GM23248 (cell line): ENCODE data around the genes TTC39B and ADAMTSL1.

- RAMPAGE, long total RNA: no peak
Measured at GRCh38 chr9:14086195-14086866, 227.6 kb downstream of the NFIB start.

GRCh38 chr9:14192426-14192871 lies 121.5 kb downstream of the NFIB start:
- RAMPAGE, long total RNA: no peak

- RAMPAGE, long total RNA: no peak
Measured at GRCh38 chr9:14304210-14304679, 9.7 kb downstream of the NFIB start.

DNA sequence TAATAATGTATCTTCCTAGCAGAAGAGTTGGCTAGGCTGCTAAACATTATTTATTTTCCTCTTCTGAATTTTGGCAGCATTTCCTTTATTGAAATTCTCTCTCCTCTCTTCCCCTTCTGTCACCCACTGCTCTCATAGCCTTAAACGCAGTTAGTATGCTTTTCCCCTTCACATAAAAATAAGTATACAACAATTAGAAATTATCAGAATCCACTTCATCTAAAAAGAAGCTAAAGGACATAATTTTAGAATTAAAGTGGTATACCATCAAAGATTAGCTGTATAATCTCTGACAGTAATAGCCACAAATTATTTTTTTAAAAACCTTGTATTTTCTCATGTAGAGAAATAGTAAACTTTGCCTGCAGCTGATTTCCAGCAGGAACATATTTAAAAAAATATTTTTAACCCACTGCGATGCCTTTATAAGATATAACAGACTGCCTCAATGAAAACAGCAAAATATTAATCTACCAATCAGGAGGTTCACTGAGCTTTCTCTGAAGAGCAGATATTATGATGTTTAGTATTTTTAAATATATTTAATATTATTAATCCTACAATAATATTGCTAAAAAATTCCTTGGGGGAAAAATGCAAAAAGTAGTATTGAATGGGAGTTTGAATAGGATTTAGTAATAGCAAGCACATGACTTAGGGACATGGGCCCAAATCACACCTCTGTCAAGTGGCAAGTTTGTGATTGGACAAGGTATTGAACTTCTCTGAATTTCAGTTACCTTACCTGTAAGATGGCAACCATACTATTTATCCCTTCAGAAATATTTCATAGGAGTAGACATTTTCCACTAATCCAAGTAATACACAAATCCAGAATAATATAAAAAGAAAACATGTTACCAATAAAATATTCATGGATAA lies 42.2 kb downstream of the ZDHHC21 start:
- RAMPAGE, long total RNA: no peak

DNA sequence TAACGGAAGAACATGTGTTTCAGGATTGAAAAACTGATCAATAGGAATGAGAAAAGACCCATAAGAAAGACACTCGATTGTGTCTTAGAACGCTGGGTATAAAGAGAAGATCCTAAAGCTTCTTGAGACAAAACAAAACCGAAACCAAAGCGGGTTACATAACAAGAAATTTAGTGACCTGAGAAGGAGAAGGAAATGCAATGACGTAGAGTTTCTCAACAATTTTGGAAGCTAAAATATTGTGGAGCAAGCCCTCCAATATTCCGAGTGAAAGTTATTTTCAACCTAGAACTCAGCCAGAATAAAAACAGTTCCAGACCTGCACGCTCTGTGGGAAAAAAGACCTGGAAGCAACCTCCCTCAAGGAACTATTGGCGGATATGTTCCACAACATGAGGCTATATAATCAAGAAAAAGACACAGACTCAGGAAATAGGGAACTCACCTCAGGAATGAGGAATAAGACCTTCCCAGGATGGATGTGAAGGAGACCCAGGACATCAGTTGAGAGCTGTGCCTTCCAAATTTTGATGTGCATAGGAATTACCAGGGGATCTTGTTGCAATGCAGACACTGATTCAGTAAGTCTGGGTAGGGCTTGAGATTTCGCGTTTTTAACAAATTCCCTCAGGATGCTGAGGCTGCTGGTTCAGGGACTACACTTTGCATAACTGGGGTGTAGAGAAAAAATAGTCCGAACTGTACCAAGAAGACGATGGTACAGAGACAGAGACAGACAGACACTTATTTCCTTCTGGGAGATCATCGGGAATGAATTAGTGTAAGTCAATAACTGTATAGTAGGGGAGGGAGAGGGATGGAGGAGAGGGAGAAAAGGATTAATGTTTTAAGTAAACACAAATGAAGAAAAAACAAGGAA lies 82.1 kb upstream of the FREM1 start:
- RAMPAGE, long total RNA: no peak

GRCh38 chr9:15305648-15306797 lies 993 bp downstream of the TTC39B start:
- RAMPAGE, long total RNA: no peak

DNA sequence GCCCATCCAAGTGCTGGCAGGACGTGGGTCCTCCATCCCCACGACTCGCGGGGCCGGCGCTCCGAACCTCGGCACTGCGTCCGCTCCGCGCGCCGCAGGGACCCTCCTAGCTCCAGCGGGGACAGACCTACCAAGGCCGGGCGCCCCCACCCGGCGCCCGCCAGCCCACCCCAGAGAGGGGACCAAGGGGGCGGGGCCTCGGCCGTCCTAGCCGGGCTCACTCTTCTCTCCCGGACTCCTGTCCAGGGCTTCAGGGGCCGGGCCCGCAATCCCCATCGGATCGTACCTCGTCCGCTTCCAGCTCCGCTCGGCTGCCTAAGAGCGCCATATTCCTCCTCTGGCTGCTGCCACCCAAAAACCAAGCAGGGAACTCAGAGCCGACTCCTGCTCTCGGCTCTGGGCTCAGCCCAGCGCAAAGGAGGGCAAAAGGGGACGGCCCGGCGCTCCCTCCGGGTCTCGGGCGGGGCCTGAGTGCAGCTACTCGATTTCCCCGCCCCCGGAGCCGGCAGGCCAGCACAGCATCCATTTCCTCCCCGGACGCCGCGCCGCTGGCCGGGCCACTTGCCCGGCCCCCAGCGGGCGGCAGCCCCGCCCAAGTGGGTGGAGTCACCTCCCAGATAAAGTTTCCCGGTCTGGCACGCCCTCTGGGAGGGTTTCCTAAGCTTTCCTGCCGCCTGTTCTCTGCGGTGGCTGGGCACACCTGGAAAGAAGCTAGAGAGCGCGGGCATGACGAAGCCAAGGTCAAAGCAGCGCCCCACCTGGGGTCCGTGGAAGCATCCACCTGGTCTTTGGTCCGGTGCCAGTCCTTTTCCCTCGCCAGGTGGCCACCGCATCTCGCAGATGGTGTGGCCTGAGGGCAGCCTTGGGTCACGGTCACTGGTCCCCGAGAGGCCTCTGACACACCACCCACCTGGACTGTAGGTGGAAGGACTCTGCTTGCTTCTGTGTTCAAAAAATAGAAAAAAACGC lies at the start of gene TTC39B:
TTC39B (minus strand) TSS at position 419 of the 969 bp plus-strand sequence.
- RAMPAGE, long total RNA: no peak

GRCh38 chr9:15310318-15310908 lies 3.4 kb upstream of the TTC39B start:
- RAMPAGE, long total RNA: no peak

- RAMPAGE, long total RNA: no peak
Measured at GRCh38 chr9:15469759-15470435, 40.9 kb downstream of the PSIP1 start.

DNA sequence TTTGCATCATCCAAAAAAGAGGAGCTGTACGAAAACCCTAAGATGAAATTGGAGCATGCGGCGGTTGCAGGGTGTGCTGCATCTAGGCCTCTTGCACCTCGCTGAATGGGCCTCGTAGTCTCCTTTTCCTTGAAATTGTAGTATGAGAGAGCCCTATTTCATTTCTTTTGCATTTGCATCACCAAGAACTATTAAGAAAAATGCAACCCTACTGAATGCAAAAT lies 586 bp upstream of the PSIP1 start:
- RAMPAGE, long total RNA: no peak

GRCh38 chr9:16213686-16214330 lies 656.7 kb downstream of the BNC2 start:
- RAMPAGE, long total RNA: no peak

DNA sequence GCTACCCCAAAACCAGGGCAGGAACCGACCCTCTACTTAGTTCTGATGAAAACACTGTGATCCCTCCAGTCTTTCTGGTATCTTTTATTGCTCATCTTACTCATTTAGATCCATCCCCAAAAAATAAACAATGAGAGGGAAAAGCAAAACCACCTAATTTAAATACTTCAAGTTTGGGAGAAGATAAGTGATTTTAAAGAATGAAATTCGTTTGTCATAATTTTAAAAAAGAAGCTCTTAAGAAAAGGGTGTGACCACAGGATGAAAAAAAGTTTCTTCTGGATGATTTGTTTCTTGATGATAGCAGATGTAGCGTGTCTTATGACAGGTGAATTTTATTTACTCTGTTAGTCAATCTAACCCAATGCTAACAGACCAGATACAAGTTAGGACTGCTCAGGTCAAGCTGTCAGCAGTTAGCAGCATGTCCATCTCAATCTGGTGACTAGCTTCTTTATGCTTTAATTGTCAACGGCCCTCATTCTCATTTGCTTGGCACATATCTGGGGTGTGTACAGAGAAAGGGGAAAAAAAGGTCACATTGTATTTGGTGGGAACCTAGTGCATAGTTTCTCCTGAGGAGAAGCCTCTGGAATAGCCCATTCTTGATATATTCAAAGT lies 456.1 kb downstream of the BNC2 start:
- RAMPAGE, long total RNA: no peak

DNA sequence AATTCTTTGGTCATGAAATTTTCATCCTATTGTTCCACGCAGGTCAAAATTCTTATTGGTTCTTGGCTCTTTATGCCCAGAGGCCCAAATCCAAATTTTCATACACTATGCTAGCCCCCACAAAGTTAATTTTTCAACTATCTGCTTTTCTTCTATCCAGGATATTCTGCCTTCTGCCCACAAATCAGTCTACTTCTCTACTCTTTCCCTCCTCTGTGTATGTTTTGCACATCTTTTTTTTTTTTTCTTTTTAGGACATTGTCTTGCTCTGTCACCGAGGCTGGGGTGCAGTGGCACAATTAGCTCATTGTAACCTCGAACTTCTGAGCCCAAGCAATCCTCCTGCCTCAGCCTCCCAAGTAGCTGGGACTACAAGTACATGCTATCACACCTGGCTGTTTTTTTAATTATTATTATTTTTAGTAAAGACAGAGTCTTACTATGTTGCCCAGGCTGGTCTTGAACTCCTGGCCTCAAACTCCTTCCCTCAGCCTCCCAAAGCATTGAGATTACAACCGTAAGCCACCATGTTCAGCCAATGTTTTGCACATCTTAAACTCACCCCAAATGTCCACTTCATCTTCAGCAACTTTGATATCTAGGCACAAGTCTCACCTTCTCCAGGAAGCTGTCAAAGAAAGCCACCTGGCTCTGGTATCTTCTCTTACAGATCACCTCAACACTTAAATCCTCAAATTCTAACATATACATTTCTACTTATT lies 361.7 kb downstream of the BNC2 start:
- RAMPAGE, long total RNA: no peak

GRCh38 chr9:16729693-16730119 lies 140.8 kb downstream of the BNC2 start:
- RAMPAGE, long total RNA: no peak

GRCh38 chr9:17604696-17605012 lies 25.8 kb downstream of the SH3GL2 start:
- RAMPAGE, long total RNA: no peak

DNA sequence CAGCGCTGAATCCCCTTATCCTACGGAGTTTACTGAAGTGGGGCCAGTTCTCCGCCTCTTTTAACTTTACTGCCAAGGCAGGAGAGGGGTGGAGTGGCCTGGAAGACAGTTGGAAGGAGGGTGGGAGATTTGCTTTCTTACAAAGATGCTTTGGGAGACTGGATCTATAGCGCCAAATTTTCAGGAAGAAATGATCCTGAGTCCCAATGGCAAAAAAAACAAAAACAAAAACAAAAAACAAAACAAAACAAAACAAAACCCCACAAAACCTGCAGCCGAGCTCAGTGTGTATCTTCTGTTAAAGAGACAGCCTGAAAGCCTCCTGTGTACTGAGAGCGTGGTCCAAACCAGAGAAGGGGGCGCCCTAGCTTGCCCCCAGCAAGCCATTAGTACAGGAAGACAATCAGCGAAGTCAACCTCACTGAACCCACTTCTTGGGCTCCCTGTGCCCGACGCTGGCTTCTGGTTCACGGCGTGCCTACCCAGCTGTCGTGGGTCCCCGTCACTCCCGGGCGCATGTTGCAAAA lies 326.7 kb downstream of the SH3GL2 start:
- RAMPAGE, long total RNA: no peak

DNA sequence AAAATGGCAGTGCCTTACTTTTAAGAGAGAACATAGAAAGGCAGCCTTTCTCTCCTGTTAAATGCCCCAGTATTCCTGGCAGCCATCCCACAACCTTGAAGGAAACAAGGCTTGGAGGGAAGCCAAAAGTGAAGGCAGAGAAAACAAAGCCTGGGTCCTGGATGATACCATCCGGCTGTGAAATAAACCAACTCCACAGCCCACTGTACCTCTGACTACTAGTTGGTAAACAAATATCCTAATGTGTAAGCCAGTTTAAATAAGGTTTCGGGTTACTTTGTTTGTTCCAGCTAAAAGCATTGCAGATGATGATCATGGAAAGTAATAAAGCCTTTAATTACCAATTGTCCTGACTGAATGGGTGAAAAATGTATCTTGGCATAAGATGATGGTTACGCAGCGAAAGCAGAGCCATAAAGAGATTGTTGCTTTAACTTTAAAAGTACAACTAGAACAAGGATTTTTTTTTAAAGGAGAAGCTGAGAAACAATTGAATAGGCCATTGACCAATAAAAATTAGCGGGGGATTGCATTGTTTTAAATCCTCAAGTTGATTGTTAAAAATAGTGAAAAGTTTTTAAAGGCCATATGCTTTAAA lies 80.1 kb upstream of the ADAMTSL1 start:
- RAMPAGE, long total RNA: no peak

DNA sequence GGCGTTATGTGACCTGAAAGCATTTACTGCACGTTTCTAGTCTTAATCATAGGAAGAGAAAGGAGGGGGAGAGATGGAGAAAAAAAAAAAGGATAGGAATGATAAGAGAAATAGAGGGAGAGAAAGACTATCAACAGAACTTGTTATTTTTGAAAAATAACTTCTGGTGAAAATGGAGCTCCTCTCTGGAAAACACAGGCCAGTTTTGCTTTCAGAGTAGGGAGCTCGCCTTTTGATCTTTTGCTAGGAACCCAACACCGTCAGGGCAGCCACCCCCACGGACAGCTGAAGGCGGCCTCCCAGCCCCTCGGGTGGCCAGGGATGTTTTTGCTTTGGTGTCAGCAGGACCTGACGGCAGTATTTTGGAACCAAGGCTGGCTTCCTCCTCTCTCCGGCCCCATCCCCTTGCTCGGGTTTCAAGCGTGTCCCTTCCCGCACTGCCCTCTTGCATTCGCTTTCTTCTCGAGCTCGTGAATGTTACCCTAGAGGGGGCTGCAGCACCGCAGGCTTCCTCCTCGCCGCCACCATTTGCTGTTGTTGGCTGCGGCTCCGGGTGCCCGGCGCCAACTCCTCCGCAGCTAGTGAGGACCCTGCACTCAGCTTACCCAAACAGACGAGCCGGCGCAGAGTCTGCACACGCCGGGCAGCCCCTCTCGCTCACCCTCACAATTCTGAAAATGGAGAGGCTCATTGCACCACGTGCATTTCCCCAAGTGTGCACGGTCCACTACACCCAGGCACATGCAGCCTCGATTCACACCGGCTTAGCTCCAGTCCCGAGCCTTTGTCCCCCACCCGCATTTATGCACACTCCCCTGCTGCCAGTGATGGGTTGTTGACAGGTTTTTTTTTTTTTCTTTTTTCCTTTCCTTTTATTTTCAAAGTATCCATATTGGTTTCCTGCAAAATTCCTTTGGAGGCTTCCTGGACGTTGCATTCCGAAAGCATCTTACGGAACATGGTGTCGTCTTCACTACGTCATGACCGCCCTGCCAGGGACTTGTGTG lies 35.5 kb upstream of the ADAMTSL1 start:
- RAMPAGE, long total RNA: no peak

DNA sequence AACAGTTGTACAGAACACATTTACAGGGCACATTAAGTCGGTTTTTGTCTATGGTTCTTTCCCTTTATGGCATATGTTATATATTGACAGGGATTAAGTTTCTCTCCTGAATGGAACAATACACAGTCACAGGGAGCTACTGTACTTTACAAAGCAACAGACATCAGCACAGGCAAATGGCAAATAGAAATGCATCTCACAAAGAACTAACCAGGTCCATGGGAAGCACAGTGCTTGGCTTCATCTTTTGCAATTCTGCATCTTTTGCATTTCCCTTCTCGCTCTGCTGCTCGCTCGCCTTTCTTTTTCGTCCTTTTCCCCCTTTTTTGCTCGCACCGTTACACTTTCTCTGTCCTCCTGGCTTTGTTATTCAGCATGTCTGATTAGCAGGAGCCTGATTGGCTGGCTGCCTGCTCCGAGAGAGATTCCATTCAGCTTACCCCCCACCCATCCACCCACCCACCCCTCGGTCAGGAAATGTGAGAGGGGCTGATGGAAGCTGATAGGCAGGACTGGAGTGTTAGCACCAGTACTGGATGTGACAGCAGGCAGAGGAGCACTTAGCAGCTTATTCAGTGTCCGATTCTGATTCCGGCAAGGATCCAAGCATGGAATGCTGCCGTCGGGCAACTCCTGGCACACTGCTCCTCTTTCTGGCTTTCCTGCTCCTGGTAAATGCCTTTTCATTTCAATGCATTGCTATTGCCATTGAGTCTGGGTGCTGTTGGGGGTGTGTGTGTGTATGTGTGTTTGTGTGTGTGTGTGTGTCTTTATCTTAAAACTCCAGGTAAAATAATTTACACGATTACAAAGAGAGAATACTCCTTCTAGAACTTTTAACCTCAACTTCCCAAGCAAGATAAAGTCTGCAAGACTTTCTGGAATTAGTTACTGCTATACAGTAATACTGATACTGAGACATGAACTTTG lies at the start of gene ADAMTSL1:
ADAMTSL1 (plus strand) TSS at position 529 of the 930 bp plus-strand sequence.
- RAMPAGE, long total RNA: start-site peak on the plus strand centred at position 531 of the sequence, 138 bp wide, 1,357 and 922 reads in 2 replicates

DNA sequence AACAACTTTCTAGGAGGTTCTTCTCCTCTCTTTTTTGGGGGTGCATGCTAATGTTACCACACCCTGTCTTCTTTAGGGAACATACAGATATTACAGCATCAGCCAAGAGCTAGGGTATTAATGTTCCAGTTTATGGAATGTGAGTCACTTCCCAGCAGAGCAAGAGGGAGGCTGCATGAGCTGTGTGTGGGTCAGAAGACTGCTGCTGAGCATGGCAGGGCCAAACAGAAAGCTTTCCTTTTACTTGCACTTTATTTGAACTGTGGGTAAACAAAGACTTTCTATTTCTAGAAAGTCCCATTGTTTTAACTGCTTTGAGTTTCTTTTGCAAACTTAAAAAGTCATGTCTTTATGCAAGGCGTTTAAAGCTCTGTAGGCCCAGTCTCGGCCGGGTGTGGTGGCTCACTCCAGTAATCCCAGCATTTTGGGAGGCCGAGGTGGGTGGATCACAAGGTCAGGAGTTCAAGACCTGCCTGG lies 159.0 kb downstream of the ADAMTSL1 start:
- RAMPAGE, long total RNA: no peak